SUDHL5 (cell line): Measurements from ENCODE around the genes OTULINL and MARCHF11.

DNA sequence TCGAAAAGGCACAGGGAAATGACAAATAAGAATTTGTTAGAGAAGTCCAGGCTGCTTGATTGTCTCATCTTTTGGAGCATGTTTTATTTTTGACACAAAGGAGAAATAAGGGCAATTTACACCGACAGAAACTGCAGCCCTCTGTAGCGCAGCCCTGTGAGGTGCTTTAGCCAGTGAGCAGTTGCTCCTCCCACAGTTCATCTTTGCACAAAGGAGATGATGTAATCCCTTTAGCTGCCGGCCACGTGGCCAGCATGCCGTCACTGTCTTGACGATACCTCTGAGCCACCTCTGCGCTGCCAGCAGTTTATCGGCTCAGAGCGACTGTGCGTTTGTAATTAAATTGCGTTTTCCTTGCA is 106.8 kb downstream of the TRIO start:
- PRO-cap: no peak

- PRO-cap: no peak
These were observed 89.2 kb upstream of the OTULINL start for GRCh38 chr5:14492181-14492997.

- PRO-cap: no peak
These were observed 73.6 kb upstream of the OTULINL start for GRCh38 chr5:14507802-14508495.

DNA sequence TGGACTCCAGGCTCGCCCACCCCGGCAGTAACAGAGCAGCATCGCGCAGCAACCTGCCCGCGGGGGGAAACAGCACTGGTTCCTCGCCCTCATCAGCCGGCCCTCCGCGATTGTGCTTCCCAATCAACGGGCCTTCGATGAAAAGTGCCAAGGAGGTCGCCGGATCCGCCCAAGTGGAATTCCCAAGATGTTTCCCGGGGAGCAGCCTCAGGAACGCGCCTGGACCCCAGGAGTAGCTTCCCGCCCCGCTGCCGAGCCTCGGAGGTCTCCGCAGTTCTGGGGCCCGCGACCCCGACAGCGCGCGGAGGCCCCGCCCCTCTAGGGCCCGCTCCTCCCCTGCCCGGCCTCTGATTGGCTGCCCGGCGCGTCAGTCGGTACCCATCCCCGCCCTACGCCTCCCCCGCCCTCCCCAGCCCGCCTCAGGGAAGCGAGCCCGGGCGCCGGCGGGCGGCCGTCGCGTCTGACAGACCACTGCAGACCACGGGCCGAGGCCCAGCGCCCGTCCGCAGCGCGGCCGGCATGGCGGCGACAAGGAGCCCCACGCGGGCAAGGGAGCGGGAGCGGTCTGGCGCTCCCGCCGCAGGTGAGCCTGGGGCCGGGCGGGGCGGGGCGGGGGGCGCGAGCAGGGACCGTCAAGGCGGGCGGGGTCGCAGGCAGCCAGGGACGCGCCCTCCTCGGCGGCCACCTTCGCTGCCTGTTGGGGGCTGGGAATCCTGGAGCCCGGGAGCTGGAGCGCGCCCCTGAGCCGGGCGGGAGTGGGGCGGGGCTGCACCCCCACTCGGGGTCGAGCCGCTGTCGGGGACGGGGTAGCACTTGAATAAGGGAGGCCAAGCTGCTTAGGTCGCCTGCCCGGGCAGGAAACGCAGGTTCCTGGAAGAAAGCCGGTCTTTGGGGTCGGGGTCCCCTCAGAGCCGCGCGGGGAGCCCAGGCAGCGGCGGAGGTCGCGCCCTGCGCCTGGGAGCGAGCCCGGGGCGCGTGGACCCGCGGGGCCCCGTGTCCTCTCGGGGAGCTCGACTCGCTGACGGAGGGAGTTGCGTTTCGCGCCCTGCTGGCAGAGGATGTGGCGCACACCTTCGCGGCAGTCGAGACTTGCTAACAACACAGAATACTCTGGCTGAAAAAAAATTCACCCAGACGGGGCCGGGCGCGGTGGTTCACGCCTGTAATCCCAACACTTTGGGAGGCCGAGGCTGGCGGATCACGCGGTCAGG is at the start of gene OTULINL:
Gene OTULINL (plus strand): TSS at position 417 of the 1,211 bp plus-strand sequence.
- PRO-cap: no peak

- PRO-cap: no peak
These were observed 2.4 kb downstream of the OTULINL start for GRCh38 chr5:14583760-14584549.

- PRO-cap: no peak
These were observed 5.5 kb downstream of the OTULINL start for GRCh38 chr5:14586987-14587680.

- PRO-cap: no peak
These were observed 13.9 kb downstream of the OTULIN start for GRCh38 chr5:14677943-14679241.

DNA sequence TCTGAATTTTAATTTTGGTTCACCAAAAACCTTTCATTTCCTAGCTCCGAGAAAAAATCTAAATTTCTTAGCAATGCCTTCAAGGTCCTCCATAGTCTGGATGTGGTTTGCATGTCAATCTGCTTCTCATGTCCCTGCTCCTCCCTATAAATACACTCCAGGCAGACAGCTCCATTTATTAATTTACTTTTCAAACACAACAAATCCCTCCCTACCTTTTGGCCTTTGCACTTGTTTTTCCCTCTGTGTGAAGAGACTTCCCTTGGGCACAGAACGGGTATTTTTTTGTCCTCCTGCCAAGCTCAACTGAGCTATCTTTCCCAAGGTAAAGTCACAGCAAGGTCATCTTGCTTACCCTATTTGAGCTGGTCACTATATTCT is 159.5 kb upstream of the ANKH start:
- PRO-cap: no peak

DNA sequence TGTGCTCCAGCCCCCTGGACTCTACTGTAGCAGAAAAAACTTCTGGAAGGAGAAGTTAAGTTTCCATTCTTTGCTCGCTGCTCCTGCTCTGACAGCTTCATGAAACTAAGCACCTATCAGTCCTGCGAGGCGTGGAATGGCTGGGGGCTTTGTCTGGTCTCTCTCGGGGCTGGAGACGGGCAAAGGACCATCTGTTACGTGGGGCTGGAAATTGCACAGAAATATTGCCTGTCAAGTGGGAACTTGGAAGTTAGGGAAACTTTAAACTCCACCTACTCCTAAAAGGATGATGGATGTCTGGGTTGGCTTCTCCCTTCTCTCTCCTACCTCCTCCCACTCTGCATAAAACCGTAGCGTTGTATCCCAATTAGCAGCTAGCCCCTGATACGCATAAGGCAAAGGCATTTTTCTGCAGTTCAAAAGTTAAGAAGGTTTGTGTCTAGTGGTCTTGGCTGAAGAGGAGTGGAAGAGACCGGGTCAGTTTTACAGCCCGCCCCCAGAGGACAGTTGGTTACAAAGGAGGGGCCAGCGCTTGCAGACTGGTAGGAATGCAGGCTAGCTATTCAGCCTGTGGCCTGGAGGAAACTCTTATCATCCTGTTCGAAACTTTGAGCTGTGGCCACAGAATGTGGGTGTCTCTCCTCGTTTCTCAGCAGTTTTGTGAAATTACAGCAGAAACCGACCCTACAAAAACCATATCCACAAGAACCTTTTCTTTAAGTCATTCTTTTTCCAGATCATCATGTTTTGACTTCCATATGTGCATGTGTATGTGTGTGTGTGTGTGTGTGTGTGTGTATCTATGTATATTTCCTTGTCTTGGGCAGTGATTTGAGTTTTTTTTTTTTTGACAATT is 1.3 kb downstream of the FBXL7 start:
- PRO-cap: no peak

DNA sequence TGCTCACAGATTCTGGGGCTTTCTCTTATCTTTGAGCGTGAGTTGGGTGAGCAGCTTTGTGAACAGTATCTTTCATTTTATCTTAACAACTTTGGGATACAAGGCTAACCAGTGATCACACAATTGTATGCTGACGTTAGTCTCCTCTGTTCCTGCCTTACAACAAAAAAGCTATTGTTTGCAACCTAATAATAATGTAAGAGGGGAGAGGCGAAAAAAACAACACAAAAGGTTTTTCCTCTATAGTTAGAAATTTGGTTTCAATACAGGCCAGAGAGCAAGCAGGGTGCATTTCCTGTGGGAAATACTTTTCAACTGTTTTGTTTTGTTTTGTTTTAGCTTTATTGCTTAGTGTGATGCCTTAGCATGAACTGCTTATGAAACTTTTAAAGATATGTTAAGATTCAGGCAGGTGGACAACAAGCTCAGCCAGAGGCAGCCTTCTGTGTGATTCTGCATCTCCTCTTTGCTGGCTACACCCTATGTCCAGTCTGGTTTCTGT is 294.7 kb downstream of the FBXL7 start:
- PRO-cap: no peak

- PRO-cap: no peak
These were observed 267.6 kb downstream of the MARCHF11 start for GRCh38 chr5:15911989-15912326.

DNA sequence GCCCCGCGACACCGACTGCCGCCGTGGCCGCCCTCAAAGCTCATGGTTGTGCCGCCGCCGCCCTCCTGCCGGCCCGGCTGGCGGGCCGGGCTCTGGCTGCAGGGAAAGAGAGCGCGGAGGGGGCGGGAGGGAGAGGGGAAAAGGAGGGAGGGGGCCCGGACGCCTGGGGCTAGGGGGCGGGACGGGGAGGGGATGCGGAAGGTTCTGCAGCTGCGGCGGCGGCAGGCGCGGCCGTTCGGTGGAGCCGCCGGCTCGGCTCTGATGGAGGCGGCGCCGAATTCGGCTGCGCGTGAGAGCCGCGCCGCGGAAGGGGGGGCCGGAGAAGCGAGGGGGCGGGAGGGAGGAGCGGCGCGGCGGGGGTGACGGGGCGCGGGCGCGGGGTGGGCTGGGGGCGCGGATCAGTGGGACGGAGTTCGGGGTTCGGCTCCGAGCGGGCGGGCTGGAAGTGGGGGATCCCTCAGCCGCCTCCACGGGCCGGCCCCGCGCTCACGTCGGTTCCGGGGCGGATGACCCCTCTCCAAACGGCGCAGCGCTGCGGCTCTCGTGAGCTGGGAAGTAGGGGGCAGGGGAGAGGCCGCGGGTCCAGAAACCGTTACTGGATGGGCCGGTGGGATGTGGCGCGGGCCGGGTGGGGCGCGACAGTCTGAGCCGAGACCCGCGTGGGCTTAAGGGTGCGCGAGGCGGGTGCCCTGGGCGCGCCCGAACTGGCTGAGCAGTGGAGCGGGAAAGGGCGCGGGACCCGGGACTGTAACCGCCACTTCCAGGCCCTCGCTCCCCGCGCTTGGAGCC is at the start of gene MARCHF11:
Gene MARCHF11 (minus strand): TSS at position 260 of the 789 bp plus-strand sequence.
- PRO-cap: no peak

- PRO-cap: no peak
These were observed 155.7 kb downstream of the MYO10 start for GRCh38 chr5:16780382-16780881.

DNA sequence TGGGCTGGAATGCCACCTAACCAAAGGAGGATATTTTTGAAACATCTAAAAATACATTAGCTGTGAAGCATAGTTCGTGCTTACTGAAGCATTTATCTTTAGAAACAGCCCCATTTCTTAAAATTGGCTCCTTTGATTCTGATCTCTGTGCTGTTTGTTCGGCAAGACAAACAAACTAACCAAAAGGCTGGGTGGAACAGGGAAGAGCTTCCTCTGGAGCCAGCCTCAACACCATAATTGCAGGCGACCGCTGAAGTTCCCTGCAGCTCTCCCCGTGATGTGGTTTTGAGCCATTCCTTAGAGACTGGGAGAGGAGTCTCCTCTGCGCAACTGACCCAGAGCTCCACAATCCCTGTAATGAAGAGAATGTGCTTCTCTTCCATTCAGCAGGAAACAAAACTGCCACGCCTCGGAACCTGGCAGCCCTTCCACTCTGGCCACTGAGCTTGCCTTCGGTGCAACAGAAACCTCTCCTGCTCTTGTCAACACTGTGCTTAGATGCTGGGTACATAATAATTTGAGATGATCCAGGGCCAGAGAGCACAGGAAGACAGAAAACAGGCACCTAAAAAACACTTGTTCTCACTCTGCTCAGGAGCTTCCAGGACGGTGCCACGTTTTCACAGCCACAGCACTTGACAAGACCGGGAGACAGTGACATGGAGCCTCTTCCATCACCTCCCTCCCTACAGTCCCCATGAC is 126.3 kb downstream of the MYO10 start:
- PRO-cap: no peak

- PRO-cap: no peak
These were observed 22.4 kb downstream of the MYO10 start for GRCh38 chr5:16913334-16914498.

GRCh38 chr5:17415265-17415882 is 76.5 kb downstream of the H3Y2 start:
- PRO-cap: no peak

DNA sequence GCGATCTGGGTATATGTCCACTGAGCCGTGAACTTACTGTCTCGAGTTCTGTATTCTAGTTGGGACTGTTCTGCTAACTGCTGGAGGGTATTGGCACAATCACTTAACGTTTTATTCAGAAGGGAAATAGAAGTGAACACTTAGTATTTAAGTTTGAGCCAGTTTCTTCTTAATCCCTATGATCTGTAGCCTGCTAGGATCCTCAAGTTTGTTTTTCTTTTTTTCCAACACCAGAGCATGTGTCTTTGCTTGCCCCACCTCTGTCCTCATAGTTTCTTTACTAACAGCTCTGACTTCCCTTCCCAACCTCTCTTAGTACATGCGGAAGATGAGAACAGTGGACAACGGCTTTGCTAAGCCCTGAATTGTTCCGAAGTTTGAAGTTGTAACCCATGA is 55.6 kb downstream of the H3Y2 start:
- PRO-cap: no peak

GRCh38 chr5:17443803-17444258 is 48.0 kb downstream of the H3Y2 start:
- PRO-cap: no peak

DNA sequence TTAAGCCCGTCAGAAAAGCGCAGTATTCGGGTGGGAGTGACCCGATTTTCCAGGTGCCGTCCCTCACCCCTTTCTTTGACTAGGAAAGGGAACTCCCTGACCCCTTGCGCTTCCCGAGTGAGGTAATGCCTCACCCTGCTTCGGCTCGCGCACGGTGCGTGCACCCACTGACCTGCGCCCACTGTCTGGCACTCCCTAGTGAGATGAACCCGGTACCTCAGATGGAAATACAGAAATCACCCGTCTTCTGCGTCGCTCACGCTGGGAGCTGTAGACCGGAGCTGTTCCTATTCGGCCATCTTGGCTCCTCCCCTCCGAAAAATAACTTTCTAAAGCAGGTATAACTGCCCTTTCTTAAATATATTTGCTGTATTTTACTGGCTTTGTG is 438.6 kb upstream of the CDH10 start:
- PRO-cap: no peak

- PRO-cap: no peak
These were observed 440.9 kb upstream of the CDH10 start for GRCh38 chr5:25085756-25086008.